Right ventricle myocardium (tissue), 1 donor: Measurements from ENCODE around the gene HERC6.

GRCh38 chr4:88286967-88287345 lies 2.6 kb upstream of the PPM1K start:
- PRO-cap, 2 experiments = peak in 2 of 2 experiments; most common plus-strand start chr4:88287174 (in 2); most common minus-strand start chr4:88287062 (in 2)

DNA sequence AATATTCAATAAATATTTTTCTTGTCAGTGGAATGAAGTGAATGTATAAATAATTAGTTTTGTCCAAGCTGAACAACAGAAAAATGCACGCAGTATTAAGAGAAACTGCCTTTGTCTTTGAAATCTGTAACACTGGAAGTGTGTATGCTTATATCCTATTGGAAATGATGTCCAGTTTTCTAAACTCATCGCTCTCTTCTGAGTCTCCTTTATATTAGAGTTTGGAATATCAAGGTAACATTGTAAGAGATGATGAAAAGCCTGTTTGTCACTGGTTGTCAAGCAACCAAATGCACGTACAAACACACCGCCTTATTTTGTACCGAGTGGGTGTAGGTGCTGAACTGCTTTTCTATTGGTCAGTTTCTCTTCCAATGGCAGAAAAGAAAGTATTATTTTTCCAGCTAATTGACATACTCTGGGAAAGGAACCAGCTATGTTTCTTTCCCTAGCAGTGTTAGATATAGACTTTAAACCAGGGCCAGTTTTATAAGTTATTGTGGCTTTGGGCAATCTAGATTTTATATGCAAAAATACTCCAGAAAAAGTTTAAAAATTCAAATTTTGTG lies 6.6 kb upstream of the PPM1K start:
- PRO-cap, 2 experiments = peak in 2 of 2 experiments; most common plus-strand start position 454 of the sequence (in 1); most common minus-strand start position 291 of the sequence (in 2)

DNA sequence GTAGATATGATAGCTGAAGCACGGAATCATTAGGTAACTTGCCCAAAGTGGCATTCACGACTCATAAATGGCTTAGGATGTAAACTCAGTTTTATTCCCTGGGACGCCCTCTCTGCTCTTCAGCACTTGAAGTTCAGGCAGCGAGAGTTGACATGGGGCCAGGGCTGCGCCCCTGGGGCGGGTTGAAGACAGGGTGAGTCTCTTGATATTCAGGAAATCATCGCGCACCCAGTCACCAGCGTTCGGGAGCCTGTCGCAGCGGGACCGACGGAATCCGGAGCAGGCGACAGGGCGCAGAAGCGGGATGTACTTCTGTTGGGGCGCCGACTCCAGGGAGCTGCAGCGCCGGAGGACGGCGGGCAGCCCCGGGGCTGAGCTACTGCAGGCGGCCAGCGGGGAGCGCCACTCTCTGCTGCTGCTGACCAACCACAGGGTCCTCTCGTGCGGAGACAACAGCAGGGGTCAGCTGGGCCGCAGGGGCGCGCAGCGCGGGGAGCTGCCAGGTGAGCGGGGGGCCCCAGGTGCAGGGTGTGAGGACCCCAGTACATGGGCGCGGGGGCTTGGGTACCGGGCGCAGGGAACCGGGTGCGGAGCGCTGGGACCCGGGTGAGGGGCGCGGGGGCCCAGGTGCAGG lies at the start of gene HERC6:
Gene HERC6 (plus strand): TSS at position 235 of the 634 bp plus-strand sequence.
- PRO-cap, 2 experiments = peak in 2 of 2 experiments; most common plus-strand start position 235 of the sequence (in 2); most common minus-strand start position 331 of the sequence (in 1)

GRCh38 chr4:88521179-88521764 lies 2.3 kb downstream of the PIGY start:
- PRO-cap, 2 experiments = no peak in any of the 2 experiments

GRCh38 chr4:89112012-89112796 lies 871 bp downstream of the TIGD2 start:
- PRO-cap, 2 experiments = no peak in any of the 2 experiments

GRCh38 chr4:89117150-89117438 lies 5.8 kb downstream of the TIGD2 start:
- PRO-cap, 2 experiments = no peak in any of the 2 experiments

DNA sequence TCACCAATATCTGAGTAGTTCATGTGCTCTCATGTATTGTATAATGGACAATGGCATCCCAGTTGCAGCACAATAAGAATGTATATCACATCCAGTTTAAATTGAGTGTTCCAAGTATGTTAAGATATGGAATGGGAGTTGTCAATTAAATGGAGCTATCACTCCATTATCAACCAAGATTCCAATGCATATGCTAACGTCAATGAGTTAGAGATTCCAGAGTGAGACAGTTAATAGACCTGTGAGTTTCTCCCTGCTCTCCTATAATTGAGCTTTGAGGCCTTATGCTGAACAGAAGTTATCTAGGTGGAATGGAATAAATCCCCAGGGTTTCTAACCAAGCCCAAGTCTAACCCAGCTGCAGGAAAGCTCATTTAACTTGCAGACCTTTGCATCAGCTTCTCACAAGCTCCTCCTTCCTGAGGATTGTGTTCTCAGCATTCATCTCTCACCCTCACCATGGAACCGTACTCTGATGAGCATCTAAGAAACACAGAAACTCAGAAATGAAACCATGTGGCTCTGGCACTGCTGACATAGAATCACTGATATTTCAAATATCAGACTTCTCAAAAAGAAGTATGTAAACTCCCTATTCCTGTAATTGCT lies 84.9 kb downstream of the TIGD2 start:
- PRO-cap, 2 experiments = no peak in any of the 2 experiments

GRCh38 chr4:89297532-89298697 lies 9.7 kb downstream of the GPRIN3 start:
- PRO-cap, 2 experiments = no peak in any of the 2 experiments

GRCh38 chr4:89829432-89829889 lies 7.5 kb downstream of the SNCA start:
- PRO-cap, 2 experiments = no peak in any of the 2 experiments

- PRO-cap, 2 experiments = no peak in any of the 2 experiments
Observed at GRCh38 chr4:89835950-89836732, 820 bp downstream of the SNCA start.

DNA sequence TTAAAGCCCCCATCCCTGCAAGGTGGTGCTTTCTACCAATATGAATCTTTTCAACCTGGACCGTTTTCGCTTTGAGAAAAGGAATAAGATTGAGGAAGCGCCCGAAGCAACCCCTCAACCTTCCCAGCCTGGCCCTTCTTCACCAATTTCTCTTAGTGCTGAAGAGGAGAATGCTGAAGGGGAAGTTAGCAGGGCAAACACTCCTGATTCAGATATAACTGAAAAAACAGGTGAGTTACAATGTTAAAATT lies 615 bp downstream of the SMARCAD1 start:
- PRO-cap, 2 experiments = no peak in any of the 2 experiments

- PRO-cap, 2 experiments = no peak in any of the 2 experiments
Observed at GRCh38 chr4:94410062-94410357, 41.7 kb upstream of the PDLIM5 start.

GRCh38 chr4:94455128-94455582 lies 3.4 kb downstream of the PDLIM5 start:
- PRO-cap, 2 experiments = peak in 1 of 2 experiments; most common plus-strand start chr4:94455420 (in 1); most common minus-strand start chr4:94455328 (in 1)

DNA sequence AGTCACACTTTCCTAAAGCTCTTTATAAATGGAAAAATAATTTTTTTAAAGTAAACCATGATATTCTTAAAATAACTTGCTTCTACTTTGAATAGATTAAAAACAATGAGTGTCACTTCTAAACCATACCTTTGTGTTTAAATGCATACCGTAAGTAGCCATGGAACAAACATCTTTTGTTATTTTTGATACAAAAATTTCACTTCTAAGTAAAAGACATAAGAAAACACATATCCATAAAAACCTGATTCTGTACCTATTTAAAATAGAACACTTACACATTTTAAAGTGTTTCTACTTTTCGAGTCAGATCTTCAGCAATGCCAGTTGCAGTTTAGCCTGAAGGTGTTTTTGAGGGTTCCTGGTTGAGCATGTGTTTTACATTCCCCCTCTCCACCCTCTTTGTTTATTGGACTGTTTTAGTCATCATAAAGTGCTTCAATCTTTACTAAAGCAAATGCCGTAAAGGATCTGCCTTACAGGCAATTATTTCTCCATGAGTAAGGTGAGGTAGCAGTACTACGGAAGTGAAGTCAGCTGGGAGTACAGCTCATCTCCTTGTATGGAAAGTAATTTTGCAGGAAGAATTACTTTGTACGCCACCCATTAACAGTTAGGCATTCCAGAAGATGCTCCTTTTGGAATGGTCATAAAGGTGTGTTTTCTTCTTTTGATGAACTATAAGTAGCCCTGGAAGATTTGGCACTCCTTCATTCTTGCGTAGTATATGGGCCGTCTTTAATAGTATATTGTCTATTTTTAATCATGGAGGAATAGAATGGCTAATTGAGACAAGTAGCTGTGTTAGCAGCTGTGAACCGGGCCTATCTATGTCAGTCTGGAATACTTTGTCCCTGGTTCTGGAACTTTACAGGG lies 36.9 kb downstream of the PDLIM5 start:
- PRO-cap, 2 experiments = no peak in any of the 2 experiments

DNA sequence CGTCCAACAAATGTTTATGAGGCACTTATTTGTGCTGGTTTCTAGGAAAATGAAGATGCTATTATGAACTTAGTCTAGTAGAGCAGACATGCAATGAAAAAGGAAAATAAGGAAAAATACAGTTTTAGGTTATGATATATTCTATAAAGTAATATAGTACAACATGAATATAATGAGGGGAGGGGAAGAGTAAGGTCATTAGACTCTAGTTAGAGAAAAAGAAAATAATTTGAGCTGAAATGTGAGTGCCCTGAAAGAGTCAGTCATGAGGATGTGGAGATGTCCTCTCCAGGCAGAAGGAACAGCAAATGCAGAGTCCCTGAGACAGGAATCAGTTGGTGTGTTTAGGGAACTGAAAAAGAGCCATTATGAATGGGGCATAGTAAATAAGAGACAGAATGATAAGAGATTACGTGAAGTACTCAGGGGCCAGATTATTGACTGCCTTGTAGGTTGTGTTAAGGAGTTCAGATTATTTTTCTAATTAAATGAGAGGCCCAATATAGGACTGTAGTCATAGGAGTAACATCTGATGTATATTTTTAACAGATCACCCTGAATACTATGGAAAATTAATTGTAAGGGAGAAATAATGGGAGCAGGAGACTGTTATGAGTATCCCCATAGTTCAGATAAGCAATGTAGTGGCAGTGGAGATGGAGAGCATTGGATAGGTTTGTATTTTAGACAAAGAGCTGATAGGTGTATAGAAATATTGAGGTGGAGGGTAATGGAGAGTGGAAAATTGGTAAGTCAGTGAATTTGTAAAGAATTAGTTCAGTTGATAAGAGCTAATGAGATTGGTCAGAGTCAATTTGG lies 147.1 kb downstream of the PDLIM5 start:
- PRO-cap, 2 experiments = no peak in any of the 2 experiments

DNA sequence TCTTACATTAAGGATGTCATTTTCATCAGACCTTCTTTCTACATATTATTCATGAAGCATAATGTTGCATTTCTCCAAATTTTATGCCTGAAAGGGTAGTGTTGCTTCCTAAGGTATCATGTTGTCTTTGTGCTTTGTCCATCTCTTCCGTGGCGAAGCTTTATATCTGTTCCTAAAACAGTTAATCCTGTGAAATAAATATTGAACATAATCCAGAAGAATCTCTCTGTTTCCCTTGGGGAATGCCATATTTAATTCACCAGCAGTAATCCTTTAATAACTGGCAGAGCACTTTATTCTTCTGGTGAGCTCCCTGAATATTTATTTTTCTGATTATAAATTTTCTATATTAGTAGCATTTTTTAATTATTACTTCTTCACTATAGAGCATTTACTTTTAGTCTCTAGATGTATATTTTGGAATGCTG lies 91.0 kb upstream of the BMPR1B start:
- PRO-cap, 2 experiments = no peak in any of the 2 experiments

DNA sequence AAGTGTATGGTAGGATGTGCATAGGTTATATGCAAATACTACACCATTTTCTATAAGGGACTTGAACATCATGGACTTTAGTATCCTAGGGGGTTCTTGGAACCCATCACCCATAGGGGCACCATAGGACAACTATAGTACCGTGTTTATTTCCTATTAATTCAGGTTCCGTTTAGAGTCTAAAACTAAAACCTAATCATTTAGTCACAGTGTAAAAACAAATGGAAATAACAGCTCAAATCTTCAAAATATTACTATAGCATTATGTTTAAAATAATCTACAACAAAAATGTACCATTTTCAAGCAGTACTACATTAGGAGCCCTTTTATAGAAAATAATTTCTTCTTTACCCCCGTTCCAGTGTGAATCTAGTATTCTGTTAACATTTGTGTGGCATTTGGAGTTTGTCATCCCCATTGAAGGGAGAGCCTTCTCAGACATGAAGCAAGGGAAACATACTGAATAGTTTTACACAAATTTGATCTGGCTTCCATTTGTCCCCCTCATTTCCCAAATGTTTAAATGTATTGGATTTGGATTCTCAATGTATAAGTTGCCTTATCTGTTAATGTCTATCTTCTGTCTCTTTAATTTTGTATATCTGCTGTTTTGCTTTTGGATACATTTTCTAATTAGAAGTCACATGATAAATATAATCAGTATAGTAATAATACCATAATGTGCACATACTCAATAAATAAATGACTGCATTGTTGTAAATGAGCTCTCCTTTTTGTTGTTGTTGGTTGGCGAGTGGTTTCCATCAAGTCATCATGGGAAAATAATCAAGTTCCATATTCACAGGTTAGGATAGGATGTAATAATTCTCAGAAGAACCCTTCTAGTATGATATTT lies 90.0 kb upstream of the BMPR1B start:
- PRO-cap, 2 experiments = no peak in any of the 2 experiments

GRCh38 chr4:94669321-94669544 lies 88.5 kb upstream of the BMPR1B start:
- PRO-cap, 2 experiments = no peak in any of the 2 experiments

DNA sequence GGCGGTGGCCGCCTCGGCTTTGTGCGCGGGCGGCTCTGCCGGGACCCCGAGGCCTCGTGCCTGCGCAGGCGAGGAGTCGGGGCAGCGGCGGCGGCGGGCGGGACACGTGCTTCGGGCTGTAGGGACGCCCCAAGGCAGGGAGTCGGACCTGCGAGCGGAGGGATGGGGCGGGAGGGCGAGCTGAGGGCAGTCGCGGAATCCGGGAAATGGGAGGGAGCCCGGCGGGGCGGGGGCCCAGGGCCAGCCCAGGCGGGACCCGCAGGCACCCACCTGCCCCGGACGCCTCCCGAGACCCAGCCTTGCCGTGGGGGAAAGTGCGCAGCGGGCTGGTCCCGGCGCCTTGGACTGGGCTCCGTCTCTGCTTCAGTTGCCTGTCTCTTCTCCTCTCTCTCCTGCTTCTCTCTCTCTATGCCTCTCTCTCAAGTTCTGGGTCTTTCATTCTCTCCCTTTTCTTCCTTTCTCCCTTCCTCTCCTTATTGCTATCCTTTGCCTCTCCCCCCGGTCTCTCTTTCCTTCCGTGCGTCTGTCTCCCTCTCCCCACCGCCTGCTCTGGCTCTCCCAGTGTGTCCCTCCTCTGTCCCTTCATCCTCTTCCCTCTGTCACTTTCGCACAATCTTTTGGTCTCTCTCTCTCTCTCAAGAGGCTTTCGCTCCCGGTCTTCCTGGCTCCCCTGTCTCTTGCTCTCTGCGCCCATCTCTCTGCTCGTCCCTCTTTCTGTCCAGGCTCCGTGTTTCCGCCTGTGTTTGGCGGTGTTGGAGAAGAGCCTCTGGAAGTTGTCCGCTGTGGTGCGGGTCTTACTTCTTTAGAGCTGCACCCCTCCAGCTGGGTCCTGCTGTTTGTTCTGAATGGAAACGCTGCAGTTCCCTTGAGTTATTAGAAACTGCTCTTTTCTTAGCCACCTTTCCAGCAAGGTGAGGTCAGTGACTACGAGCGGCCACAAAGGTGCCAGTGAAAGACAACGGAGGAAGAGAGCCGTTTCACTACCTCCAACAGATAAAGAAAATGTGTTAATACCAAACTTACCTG lies 862 bp downstream of the BMPR1B start:
- PRO-cap, 2 experiments = no peak in any of the 2 experiments

DNA sequence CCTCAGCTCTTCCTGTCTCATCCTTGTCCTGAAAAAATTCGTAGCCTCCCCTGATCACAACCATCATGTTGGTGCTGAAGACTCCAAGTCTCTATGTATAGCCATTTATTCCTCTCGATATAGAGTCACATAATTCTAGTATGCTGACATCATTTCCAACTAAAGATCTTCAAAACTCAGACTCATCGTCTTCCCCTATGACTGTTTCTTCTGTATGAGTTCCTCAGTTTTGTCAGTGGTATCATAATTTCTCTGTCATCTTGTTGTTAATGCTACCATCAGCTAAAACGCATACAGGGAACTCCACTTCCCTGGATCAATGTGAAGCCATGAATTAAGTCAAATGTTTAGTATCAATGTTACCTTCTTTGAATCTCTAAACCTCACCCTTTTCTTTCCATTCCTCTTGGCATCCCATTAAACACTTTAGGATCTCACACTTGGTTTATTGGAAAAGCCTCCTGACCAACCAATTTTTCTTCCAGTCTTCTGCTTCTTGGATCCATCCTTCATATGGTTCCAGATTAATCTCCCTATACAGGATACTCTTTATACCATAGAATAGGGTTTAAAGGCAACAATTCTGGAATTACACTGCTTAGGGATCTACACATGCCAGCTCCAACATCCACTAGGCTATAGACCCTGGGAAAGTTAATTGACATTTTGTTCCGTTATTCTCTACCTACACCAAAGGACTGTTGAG lies 41.0 kb downstream of the UNC5C start:
- PRO-cap, 2 experiments = no peak in any of the 2 experiments